Bronchus fibroblast of lung (primary cell): ENCODE measurements around a stretch of chr4.

- RAMPAGE, long total RNA = no peak
Measured at GRCh38 chr4:17232549-17233247, 279.2 kb downstream of the QDPR start.

DNA sequence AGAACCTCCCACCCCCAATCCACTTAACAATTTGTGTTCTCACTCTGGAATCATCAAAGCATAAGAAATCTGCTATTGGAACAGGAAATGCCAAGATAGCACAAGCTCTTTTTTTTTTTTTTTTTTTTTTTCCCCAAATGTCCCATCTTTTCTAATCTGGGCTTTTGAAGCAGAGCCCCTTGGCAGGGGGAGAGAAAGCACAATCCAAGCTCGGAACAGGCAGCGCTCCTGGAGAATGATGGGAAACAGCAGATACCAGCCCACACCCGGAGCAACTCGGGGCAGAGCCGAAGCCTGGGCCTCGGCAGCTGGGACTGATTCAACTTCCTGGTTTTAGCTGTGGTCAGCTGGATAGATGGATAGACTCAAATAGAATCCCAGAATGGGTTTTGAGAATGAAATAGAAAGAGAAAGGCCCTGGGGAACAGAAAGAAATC is 235.1 kb downstream of the QDPR start:
- RAMPAGE, long total RNA = no peak

- RAMPAGE, long total RNA = no peak
Measured at GRCh38 chr4:17437539-17437982, 74.3 kb downstream of the QDPR start.

GRCh38 chr4:17515281-17515769 is 360 bp downstream of the CLRN2 start:
- RAMPAGE, long total RNA = no peak

DNA sequence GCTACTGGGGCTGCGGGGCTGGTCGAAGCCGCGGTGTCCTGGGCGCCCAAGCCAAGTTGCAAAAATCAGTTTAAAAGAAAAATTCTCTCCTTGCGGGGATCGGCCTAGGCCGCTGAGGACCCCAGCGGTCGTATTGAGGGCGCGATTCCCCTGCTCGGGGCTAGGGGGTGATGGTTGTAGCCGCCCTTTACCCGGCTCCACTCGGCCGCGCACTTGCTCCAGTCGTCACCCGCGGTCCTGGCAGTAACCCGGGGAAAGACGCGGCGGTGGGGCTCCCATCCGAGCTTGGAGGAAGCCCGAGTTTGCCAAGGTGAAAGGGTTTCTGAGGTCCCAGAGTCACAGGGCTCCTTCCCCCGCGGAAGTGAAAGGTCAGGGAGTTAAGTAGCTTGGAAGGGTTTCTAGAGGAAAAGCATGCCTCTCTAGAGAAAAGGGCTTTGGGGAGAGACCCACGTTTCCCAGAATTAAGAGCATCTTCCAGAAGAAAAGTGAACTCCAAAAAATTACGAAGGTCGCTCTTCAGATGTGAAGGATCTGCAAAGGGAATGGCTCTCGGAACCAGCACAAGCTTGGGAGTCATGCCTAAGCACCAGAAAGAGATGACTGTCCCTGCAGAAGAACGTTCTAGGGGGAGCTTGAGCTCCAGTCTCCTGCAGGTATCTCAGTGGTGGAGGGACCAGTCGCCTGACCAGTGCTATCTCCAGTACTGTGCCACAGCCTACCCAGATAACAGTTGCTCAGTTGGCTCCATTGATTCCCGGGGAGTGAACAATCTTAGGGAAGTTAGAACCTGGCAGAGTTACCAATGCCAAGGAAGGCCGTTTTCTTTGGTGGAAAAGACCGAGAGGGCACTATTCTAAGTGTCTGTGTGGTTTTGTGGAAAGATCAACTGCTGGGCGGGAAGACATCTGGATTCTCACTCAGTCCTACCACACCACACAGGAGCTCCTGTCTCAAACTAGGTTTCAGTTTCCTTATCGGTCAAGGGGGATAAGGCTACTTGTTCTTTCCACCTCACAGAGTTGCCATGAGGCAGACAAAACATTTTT is 943 bp downstream of the LAP3 start:
- RAMPAGE, long total RNA = no peak

GRCh38 chr4:18019922-18020426 is 1.6 kb downstream of the LCORL start:
- RAMPAGE, long total RNA = no peak

GRCh38 chr4:18574065-18574448 is 552.5 kb upstream of the LCORL start:
- RAMPAGE, long total RNA = no peak

DNA sequence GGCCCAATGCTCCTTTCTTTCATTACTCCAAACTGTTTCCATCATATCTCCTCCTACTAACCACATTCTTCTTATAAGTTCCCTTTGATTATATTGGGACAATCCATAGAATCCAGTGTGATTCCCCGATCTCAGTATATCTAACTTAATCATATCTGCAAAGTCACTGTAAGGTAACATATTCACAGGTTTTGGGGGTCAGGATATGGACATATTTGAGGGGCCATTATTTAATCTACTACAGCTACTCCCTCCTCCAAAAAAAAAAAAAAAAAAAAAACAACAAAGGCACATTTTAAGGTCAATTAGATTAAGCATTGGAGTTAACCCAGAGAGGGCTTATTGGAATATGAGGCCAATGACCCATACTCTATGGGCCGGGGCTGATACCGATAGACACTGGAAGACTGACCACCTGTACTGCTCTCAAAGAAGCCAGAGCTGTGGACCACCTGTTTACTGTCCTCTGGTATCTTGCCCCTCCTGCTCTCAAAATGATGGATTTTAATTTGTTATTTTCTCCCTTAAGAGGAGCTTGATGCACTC is 1103.7 kb upstream of the SLIT2 start:
- RAMPAGE, long total RNA = no peak

DNA sequence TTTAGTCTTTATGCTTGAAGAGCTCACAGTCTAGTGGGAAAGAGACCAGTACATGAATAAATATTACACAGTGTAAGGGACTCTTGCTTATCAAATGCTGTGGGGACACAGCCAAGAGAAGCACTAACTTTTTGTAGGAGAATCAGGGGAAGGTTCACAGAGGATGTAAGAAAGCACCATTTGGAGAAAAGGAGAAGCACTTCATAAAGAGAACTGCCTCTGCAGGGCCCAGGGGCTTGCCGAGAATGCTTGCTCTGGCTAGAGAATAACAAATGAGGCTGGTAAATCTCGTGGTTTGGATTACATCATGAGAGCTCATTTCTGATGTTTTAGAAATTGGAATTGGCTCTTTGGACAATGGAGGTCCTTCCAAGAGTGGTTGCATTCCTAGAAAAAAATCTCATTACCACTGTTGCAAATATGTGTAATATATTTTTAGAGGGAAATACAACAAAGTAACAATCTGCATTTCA is 15.0 kb downstream of the SLIT2 start:
- RAMPAGE, long total RNA = no peak

- RAMPAGE, long total RNA = no peak
Measured at GRCh38 chr4:20567058-20567628, 133.1 kb upstream of the PACRGL start.

DNA sequence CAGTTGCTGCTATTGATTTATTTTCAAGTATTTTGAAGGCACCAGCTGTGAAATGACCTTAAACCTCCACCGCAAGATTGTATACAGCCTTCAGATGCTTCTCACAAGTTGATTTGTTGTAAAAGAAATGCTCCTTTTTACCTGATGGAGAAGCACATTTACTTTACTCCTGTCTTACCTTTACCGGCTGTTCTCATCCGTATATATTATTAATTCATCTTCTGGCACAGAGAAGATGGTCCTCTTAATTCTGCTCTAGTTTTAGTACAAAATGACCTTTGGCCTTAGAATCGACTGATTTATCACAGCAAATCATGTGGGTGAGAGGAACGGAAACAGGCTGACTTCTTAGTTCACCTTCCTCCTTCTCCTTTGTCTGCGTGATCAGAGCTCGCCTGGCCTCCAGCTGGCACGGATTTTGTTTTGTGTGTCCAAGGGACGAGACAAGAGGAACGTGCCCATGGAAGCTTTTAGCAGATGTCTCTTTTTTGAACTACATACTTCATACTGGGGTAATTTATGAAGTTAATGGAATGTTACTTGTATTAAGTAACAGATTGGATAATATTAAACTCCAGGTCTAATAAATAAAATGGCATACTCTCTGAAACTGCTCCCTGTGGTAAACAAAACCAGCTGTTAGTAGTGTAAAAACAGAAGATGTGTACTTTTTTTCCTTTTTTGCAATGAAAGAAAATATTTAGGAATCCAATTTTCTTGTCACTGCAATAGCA is 82.3 kb upstream of the PACRGL start:
- RAMPAGE, long total RNA = no peak

- RAMPAGE, long total RNA = no peak
Measured at GRCh38 chr4:20618735-20619721, 81.2 kb upstream of the PACRGL start.

DNA sequence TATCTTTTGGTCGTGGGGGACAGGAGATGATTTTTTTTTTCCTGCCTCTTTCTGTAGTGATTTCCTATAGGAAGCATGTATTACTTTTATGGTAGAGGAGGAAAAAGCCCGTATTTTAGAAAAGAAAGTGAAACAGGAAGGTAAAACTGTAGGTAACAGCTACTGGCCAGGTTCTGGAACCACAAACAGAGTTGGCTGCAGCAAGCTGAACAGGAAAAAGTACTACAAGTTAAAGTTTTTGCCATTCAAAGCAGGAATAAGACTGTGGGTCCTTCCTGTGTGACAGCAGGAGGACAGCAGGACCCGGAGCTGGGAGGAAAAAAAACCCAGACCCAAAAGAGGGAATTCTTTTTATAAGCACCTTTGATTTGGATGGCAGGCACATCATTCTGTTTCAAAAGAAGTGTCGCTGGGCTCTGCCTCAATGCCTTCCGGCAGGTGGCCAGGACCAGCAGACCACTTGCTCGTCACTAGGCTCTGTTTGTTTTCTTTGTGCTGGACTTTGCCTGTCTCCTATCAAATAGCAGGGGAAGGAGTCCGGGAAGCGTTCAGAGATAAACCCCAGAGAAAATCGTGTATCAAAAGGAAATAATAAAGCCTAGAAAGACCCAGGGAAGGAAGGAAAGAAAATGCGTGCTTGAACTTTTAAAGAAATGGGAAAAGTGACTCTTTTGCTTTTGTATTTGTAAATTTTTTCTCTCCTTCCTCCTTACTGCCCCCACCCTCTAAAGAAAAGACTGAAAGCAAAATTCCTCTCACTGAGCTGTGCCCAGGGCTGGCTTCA is 277.8 kb downstream of the ADGRA3 start:
- RAMPAGE, long total RNA = no peak

- RAMPAGE, long total RNA = no peak
Measured at GRCh38 chr4:22395263-22396006, 120.4 kb downstream of the ADGRA3 start.

- RAMPAGE, long total RNA = no peak
Measured at GRCh38 chr4:23158508-23158901, 642.6 kb upstream of the ADGRA3 start.

DNA sequence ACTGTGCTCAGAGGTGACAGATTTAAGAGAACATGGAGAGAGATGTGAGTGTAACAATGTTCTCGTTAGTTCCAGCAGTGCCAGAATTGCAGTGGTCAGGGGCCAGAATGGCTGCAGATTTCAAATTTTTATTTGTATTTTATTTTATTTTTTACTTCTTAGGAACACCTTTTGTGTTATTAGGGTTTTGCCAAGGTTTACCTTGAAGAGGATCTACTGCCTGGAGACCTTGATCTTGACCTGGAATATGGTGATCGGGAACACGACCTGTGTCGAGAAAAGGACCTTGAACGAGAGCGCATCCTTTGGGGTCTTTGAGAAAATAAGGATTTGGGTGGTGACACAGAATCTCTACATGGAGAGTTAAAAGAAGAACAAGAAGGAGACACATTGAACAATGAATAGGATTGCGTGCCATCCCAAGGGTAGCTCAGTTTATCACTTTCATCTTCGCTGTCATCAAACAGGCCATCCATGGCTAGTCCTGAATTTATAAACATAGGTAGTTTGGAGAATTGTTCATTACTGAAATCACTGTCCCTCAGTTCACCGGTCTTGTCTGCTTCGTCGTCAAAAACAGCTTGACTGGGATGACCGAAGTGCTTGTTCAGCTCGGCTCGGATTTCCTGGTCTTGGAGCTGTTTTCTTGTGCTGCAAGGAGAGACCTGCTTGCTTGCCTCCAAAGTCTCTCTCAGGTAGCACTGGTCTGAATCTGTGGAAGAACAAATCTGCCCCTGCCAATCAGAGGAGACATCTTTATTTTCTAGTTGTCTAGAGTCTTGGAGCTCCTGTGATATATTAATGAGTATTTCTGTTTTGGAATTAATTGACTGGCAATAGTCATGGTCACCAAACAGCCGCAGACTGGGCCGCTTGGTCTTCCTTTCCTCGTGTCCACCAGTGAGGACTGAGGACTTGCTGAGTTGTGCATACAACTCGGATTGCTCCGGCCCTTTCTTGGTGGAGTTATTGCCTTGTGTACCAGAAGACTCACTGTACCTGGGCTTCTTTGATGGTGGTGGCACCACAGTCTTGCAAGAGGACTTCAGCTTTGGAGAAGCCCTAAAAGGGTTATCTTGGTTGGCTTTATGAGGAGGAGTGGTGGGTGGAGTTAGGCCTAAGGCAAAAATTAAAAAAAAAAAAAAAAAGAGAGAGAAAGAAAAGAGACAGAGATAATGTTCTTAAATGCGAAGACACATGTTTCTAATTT is 76.0 kb downstream of the PPARGC1A start:
- RAMPAGE, long total RNA = no peak

DNA sequence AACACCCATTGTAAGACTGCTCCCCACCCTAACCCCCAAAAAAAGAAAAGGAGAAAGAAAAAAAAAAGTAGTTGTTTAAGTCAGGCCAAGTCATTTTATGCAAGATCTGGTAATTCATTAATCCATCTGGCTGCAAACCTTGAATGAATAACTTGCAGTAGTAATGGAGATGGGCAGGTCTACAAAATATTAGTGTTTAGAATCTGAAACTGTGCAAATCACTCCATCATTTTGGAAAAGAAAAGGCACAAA is 13.2 kb downstream of the PPARGC1A start:
- RAMPAGE, long total RNA = no peak

DNA sequence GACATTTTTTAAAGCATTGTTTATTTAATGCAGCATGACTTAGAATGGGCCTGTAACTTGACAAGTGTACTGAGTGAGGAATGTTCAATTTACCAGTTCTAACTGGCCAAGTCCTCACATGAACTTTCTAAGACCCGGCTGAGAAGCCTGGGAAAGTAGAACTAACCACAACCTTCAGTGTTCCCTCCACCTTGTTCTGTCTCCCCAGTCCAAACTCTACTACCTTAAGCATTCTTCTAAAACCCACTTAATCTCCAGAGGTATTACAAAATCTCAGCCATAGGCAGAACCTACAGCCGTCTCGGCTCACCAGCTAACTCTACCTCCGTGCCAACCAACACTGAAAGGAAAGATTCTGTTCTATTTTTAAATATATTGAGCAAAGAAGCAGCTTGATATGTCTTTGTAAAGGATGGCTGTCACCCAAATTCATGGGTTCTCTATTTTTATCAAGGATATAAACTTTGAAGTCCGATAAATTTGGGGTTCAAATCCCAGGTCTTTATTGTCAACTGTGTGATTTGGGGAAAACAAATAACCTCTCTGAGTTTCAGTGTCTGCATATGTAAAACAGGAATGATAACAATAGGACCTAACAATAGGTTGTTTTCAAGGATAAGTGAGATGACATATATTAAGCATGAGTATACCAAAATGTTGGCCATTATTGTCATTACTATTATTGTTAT is 6.7 kb downstream of the PPARGC1A start:
- RAMPAGE, long total RNA = no peak

DNA sequence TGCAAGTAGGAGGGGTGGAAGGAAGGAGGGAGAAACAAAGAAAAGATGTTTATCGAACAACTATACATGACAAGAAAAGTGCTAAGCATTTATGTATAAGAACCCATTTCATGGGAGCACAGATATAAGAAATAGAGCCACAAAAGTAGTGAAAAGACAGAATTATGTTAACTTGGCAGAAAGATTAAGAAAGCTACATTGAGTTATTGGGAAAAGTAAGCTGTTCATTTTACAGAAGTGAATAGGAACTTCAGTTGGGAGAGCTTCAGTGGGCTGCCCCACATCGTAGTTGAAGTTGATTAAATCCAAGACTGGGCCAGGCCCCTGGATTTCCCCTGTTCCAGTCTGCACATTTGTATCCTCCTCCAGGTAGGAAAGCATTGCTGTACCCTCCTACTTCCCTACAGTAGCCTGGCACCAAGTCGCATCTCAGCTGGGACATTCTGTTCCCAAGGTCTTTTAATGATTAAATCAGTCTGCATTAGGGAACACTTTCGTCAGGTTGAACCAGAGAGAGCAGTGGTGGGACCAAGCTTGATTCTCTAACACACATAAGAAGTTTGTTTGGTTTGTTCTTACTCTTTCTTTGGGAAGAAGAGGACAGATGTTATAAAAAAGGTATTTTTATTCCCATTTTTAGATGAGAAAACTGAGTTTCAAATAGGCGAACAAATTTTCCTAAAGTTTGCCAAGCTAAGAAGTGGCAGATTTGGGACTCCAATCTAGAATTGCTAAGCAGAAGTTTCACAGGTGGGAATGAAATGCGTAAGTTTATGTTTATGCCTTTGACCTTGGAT is 165.8 kb upstream of the PPARGC1A start:
- RAMPAGE, long total RNA = no peak

DNA sequence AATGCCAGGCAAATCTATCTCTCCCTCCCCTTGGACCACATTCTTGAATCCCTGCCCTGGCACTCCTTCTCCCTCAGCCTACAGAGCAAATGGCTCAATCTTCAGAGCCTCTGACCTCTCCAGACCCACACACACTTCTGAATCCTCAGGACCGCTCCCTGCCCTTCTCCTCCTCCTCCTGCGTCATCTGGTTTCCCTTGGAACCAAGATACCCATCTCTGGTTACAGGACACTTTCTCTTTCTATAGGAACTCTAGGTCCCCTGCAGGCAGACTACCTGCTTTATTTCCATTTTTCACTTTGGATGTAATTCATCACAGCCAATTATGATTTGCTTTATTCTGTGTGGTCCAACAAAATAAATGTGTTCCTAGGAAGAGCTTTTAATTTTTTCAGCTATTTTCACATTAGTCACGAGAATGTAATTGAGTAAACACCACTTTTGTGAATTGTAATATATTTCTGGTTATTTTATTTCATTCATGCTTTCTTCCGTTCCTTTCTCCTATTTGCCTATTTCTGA is 323.1 kb downstream of the DHX15 start:
- RAMPAGE, long total RNA = no peak